Skin of body (tissue), 2 donors: Measurements from ENCODE around the gene ABHD14B.

DNA sequence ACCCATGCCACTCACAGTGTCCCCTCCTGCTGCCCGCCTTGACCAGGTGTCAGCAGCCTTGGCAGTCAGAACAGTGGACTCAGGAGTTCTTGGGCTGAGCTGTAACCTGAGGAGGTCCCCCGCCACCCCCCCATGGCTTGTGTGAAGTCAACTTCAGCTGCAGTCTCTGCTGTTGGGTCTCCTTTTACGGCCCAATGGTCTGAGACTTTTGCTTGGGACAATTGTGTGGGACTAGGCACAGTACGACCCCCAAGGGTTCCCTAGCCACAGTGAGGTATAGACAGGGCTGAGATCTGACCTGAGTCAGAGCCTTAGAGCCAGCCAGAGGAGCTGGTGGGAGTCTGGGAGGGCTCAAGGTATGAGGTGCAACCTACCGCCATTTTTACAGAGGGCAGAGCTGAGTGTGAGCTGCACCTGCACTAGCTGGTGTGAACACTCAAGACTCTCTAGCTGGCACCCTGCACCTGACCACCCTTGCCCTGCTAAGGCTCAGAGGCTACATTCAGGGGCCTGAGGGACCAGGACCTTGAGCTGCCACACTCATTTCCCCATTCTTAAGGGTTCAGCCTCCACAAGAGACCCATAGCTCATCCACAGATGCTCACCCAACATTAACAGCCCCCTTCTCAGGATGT, 9.1 kb downstream of the MAPKAPK3 start:
- RAMPAGE, long total RNA = no peak

DNA sequence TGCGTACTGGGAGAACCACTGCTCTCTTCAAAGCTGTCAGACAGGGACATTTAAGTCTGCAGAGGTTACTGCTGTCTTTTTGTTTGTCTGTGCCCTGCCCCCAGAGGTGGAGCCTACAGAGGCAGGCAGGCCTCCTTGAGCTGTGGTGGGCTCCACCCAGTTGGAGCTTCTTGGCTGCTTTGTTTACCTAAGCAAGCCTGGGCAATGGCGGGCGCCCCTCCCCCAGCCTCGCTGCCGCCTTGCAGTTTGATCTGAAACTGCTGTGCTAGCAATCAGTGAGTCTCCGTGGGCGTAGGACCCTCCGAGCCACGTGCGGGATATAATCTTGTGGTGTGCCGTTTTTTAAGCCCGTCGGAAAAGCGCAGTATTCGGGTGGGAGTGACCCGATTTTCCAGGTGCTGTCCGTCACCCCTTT, 303.8 kb downstream of the DOCK3 start:
- RAMPAGE, long total RNA = no peak

GRCh38 chr3:51388408-51389395, 2.4 kb upstream of the RBM15B start:
- RAMPAGE, long total RNA = no peak

GRCh38 chr3:51941149-51941654, 502 bp downstream of the RRP9 start:
- RAMPAGE, long total RNA = no peak

- RAMPAGE, long total RNA = no peak
These were observed 3.1 kb downstream of the PCBP4 start for GRCh38 chr3:51963737-51964886.

DNA sequence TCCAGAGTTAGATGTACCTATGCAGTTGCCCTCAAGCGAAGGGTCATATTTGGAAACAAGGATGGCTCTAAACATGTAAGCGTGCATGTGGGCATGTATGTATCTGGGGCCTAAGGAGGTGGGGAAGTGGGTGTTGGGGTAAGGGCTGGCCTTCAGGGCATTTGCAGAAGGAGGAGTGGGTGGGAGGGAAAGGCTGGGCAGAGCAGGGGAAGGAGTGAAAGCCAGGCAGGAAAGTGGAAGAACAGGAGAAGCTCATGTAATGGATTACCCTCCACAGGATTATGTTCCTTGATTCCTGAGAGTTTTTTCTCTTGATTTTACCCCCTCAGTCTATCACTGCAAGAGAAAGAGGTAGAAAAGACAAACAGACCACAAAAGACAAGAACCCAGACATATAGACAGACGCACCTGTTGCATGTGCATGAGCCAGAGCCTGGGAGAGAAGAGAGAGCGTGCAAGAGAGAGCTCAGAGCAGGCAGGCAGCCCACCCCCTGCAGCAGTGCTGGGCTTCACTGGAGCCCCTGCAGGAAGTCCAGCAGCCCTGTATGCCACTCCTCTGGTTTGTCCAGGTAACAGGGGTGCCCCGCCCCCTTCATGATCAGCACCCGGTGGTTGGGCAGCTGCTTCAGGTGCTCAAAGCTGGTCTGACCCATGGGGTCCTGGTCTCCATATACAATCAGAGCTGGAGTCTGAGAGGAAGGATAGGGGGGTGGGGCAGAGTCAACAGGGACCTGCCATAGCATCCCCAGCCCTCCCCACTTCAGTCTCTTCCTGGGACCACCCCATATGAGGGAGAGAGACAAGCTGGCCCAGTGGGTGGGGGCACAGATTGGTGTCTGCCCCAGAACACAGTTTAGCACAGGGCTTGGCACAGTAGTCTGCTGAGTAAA, 1.9 kb upstream of the PCBP4 start:
- RAMPAGE, long total RNA = no peak

DNA sequence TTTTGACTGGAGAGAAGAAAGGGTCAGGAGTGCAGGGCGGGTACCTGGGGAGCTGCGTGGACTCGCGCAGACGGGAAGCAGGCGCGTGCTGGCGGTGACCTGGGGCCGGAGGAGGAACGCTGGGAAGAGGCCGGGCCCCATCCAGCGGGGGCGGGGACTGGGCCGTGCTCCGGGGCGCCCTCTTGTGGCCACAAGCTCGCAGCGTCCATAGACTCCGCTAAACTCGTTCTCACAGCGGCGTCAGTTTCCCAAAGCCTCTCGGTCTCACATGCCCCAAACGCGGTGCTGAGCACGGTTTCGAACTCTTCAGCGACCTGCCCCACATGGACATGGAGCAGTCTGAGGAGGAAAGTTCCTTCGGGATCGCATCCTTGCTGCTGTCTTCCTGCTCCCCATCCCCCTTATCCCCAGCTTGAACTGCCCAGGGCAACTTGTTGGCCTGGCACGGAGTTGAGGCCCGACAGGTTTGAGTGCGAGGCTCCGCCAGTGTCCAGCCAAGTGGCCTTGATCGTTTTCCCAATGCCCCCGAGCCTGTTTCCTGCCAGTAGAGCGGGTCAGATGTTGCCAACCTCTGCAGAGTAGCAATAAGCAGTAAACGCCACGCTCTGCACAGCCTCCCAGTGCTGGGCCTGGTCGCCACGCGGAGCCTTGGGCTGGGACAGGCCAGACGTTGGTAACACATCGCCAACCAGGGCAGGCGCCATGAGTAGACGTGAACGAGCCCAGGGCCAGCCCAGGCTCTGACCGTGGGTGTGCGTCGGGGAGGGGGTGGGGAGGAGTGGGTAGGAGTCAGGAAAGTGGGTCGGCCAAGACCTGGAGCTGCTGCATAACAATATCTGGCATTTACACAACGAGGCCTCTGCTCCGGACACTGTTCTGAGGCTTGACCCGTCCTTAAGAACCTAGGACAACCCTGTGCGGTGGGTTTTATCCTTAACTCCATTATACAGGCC, at the start of gene ABHD14B:
Gene ABHD14B (minus strand): TSS at position 129 of the 953 bp plus-strand sequence.
- RAMPAGE, long total RNA = no peak

GRCh38 chr3:51993524-51994770, 1.7 kb downstream of the RPL29 start:
- RAMPAGE, long total RNA = no peak

DNA sequence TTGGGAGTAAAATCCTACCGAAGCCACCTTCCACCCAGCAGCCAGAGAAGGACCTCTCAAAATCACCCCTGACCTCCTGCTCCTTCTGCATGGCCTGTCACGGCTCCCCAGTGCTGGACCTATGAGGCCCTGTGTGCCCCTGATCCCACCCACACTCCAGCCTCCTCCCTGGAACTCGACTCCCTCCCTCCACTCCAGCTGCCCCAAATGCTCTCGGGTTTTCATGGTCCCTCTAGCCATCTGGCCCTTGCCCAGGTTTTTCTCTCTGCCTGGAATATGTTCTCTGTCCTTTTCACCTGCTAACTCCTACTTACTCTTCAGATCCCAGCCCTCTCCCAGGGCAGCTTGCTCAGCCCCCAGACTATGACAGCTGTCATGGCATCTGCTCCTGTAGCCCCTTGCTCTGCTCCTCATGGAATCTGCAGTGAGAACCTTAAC, 30.3 kb upstream of the RPL29 start:
- RAMPAGE, long total RNA = no peak

DNA sequence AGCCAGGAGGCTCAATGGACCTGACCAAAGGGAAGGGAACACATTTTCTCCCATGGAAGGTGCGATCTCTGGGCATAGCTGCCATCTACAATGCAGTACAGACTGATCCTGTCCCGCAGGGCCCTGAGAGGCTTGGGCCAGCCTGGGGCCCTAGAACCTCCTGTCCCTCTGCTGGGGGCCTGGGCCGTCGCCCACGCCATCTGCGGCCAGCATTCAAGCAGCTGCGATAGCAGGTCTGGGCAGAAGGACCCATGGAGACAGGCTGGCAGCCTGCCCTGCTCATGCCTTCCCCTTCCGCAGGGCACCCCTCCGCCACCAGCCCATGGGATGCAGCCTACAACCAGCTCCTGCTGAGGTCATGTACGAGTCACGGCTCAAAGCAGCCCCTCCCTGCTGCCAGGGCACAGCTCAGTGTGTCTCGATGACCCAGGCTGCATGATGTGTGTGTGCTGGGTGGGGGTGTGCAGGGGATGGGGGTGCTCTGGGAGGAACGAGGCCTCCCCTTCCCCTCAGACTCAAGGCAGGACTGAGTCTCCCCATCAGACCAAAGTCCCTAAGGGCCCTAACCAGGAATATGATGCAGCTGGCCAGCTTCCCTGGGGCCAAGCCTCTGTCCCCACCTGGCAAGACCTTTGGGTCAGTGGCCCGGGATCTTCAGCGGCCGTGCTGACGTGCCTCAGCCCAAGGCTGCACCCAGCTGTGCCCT, 27.8 kb downstream of the DUSP7 start:
- RAMPAGE, long total RNA = no peak

- RAMPAGE, long total RNA = no peak
These were observed 937 bp upstream of the DUSP7 start for GRCh38 chr3:52056909-52058107.

GRCh38 chr3:52109448-52110047, 44.7 kb downstream of the POC1A start:
- RAMPAGE, long total RNA = no peak

DNA sequence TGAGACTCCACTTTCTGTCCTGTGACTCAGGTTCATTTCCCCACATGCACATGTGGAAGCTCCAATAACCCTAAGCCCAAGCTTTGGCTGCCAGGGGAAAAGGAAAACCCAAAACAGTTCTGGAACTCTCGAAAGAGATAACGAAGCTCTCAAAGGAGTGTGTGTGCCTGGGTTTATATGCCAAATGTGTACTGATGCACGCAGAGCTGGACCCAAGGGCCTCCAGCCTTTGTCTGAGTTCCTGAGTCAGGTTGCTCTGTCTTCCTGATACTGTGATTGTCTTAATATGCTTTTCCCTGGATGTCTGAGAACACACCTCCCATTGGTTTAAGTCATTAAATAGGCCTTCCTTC, 43.5 kb downstream of the POC1A start:
- RAMPAGE, long total RNA = no peak

- RAMPAGE, long total RNA = no peak
These were observed 23.2 kb downstream of the POC1A start for GRCh38 chr3:52130960-52131426.

- RAMPAGE, long total RNA = no peak
These were observed 5.0 kb upstream of the ALAS1 start for GRCh38 chr3:52192808-52193426.

DNA sequence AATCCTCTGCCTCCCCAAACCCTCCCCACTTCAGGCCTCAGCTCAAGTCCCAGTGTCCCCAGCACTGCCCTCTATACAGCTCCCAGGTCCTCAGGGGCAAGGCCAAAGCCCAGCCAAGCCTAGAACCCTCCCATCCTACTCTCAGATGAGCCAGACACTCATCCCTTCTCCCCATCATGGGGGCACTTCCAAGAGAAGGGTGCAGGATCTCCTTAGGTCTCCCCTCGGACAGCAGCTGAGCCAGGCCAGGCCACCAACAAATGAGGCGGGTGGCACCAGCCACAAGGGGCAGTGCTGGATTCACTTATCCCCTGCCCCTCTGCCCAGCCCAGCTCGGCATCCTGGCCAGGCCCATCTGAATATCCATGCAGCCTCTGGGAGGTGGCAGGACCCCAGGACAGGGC, 4.6 kb downstream of the TWF2 start:
- RAMPAGE, long total RNA = no peak

GRCh38 chr3:52244785-52245225, 754 bp upstream of the PPM1M start:
- RAMPAGE, long total RNA = no peak

DNA sequence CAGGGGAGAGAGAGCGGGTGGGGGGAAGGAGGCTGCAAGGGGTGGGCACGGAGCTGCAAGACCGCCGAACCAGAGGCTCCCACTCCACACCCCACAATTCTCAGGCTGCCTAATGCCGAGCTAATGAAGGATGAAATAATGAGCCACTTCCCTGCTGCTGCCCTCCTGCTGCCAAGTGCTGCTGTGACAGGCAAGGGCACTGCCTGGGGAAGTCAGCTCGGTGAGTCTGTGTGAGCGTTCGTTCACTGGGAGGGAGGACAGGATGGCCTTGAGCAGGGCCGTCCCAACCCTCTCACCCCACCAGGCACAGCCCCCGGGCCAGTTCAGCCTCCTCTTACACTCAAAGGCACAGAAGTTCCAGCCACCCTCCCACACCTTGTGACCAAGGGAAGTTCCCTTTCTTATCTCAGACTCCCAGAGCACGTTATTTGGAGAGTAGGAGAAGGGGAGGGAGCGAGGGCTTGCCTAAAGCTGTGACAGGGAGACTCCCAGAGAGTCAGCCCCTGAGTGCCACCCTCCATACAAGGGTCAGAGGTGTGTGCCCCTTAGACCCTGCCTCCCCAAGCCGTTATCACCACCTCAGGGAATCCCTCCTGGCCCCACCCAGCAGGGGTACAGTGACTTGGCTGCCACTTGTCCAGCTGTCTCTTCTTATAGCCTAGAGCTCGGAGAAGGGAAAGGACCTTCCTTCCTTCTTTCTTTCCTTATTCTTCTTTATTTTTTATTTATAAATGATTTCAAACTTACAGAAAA, 12.5 kb downstream of the GLYCTK start:
- RAMPAGE, long total RNA = no peak

- RAMPAGE, long total RNA = no peak
These were observed 5.4 kb upstream of the DNAH1 start for GRCh38 chr3:52310504-52311335.

- RAMPAGE, long total RNA = no peak
These were observed 37.8 kb downstream of the BAP1 start for GRCh38 chr3:52371926-52372447.